ENCODE results near the genes CYSLTR1 and SH3BGRL.

- PRO-cap = no peak
Measured at GRCh38 chrX:73826447-73826960, 263.5 kb downstream of the CHIC1 start.

- PRO-cap = no peak
Measured at GRCh38 chrX:73941014-73941554, 362.9 kb upstream of the ZCCHC13 start.

- PRO-cap = no peak
Measured at GRCh38 chrX:73963590-73964330, 340.2 kb upstream of the ZCCHC13 start.

GRCh38 chrX:74090564-74091240, 213.3 kb upstream of the ZCCHC13 start:
- PRO-cap = no peak

GRCh38 chrX:74422565-74423045, 1.3 kb downstream of the SLC16A2 start:
- PRO-cap = bidirectional peak, plus-strand start at chrX:74422911, minus-strand start at chrX:74422741

GRCh38 chrX:74431805-74432151, 10.5 kb downstream of the SLC16A2 start:
- PRO-cap = no peak

GRCh38 chrX:74537078-74537564, 77.3 kb downstream of the RLIM start:
- PRO-cap = no peak

DNA sequence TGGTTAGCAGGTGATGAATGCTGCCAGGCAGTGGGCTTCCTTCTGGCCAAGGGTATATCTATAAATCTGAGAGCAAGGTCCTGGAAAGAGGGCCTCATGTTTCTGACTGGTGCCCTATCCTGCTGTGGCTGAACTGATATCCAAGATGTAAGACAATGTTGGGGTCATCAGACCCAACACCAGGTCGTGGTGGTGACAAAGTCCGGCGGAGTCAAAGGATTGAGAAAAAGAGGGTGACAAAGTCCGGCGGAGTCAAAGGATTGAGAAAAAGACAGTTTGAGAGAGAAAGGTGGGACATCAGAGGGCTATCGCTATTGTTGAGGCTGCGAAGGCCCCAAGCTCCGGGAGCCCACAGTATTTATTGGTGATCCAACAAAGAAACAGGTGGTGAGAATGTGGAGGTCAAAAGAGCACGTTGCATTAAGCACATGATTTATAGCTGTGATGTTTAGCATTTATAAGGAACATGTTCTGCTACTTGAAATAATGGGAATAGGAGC, 44.4 kb upstream of the RLIM start:
- PRO-cap = no peak

DNA sequence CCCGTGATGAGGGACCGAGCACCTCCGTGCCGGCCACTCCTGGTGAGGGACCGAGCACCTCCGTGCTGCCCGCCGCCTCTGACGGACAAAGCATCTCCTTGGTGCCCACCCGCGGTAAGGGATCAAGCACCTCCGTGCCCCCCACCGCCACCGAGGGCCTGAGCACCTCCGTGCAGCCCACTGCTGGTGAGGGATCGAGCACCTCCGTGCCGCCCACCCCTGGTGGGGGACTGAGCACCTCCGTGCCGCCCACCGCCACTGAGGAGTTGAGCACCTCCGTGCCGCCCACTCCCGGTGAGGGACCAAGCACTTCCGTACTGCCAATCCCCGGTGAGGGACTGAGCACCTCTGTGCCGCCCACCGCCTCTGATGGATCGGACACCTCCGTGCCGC, 1.2 kb downstream of the MAGEE1 start:
- PRO-cap = no peak

DNA sequence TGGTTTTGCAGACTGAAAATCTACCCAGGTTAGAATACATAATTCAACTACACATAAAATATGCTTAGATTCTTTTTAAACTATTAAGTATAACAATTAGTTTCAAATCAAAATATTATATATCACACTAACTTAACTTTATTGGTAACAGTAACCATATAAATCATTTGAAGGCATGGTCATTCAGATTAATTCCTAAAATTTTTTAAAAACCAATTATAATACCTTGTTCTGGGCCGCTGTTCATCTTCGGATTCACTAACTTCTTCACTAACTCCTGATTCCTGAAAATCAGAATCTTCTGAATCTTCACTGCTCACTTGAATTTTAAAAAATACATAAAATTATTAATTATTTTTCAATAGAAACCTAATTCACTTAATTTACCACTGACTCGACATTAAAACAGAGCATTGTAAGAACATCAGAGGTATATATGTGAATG, 129.7 kb downstream of the ATRX start:
- PRO-cap = no peak

- PRO-cap = no peak
Measured at GRCh38 chrX:78321762-78322228, 5.6 kb downstream of the CYSLTR1 start.

DNA sequence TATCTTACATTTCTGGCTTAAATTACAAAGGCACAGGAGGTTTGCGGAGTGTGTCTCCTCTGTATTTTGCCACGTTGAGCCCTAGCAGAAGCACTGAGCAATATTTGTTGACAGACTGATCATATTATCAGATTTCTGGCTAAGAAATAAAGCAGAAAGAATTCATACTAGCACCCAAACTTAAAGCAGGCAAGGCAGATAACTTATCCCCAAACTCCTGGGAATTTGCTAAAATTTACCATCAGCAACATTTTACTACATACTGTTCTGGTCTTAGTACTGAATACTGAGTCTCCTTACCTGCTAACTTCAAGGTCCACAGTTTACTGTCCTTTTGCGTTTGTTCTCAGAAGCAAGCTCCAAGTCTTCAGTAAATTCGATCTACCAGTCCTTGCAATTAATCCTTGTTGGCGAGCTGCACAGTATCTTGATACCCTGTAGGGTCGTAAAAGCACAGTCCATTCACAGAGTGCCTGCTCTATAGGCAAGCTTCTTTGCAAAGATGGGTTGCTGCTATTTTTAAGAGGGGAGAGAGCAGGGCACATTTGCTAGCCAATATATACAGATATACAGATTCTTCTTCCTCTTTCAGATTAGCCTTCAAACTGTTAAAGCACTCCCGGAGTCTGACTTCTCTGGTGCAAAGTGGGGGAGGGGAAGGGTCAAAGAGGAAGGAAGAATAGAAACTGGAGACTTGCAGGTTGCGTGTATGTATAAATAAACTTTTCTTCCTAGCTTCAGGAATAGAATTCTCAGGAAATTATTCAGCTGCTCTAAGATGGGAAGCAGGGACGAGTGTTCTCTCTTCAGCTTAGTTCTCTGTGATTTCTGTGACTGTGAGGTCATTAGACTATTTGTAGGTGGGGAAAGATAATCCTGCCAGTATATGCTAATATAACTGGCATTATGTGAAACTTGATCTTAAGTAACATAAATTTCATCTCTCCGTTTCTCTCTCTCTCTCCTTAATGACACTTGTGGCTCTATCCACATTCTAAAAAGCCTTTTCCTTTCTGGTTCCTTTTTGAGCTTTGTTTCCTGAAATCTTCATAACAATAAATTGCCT, at the start of gene CYSLTR1:
TSS of gene CYSLTR1 (minus strand) at position 607 of the 1,066 bp plus-strand sequence.
- PRO-cap = no peak

DNA sequence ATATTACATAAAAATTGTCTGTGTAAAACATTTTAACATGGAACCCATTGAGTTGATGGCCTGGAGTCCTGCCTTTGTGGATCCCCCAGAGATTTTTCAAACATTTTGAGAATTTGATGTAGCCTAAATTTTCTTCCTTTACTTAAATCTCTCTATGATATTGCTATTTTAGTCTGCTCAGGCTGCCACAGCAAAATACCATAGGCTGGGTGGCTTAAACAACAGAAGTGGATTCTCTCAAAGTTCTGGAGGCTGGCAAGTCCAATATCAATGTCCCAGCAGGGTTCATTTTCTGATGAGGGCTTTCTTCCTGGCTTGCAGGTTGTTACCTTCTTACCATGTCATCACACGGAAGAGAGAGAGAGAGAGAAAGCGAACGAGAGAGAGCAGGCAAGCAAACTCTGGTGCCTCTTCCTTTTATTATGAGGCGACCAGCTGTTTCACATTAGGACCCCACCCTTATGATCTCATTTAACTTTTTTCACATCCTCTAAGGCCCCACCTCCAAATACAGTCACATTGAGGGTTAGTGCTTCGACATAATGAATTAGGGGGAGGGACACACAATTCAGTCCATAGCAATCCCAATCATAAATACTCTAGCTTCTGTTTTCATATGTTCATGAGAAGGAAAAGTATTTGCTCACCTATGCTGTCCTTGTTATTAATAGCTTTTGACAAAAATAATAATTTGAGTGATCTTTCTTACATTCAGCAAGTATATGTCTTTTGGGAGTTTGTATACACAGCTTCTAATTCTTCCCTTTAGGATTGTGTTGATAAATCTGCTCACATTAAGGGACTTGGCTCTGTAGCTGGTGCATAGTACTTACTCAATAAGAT, 10.6 kb upstream of the GPR174 start:
- PRO-cap = no peak

- PRO-cap = no peak
Measured at GRCh38 chrX:79138698-79139386, 5.6 kb upstream of the GPR174 start.

DNA sequence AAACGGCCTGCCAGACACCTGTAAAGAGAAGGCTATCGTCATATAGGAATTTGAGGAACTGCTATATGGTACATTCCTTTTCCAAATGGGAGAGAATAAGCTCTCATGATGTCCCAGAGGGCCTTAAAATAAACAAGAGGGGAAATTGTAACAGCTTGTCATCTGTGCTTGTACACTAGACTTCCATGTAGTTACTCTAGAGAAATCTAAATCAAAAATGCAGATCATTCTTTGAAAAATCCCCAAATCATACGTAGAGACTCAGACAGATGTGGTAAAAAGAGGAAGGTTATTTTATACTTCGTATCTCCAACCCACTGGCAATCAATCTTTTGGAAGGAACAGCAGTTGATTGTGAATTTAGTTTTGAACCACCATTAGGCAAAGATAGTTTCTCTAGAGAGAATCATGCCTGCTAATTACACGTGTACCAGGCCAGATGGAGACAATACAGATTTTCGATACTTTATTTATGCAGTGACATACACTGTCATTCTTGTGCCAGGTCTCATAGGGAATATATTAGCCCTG, 26.2 kb downstream of the GPR174 start:
- PRO-cap = no peak

- PRO-cap = no peak
Measured at GRCh38 chrX:81116058-81116393, 85.7 kb downstream of the HMGN5 start.

DNA sequence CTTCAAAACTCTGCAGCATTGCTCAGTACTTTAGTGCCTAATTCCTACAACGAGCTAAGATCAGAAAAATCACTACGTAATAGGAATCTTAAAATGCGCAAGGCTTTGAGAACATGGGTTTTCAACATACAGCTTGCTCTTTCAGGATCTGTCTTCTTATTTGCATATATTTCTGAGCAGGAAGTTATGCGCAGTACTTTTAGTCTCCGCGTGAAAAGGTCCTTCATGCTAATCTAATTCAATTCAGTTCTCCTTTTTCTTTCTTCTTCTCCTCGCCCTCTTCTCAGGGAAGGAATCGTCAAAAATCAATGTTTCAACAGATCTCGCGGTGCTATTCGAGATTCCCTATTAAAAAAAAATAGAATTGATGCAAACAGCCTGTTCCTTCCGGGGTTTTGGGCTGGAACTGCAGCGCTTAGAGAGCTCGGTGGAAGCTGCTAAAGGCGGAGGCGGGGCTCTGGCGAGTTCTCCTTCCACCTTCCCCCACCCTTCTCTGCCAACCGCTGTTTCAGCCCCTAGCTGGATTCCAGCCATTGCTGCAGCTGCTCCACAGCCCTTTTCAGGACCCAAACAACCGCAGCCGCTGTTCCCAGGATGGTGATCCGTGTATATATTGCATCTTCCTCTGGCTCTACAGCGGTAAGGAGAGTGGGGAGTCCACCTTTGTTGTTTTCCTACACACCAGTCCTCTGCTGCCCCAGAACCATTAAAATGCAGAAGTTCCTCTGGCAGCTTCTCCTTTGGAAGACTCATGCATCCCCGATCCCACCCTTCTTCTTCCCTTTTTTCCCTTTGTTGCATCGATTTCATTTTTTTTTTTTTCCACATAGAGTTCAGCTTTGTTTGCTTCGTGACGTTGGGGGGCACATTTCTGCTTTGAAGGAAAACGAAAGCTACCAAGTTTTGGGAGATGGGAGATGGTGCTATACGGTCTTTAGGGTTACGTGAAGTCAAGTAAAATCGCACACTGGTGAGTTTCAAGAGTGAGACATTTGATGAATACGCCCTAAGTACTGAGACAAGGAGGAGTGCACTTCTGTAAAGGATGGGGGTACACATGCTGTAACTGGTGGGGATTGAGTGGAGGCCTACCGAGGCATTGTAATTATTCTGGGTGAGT, at the start of gene SH3BGRL:
TSS of gene SH3BGRL (plus strand) at position 496 of the 1,120 bp plus-strand sequence.
- PRO-cap = bidirectional peak, plus-strand start at position 499 of the sequence, minus-strand start at position 307 of the sequence

DNA sequence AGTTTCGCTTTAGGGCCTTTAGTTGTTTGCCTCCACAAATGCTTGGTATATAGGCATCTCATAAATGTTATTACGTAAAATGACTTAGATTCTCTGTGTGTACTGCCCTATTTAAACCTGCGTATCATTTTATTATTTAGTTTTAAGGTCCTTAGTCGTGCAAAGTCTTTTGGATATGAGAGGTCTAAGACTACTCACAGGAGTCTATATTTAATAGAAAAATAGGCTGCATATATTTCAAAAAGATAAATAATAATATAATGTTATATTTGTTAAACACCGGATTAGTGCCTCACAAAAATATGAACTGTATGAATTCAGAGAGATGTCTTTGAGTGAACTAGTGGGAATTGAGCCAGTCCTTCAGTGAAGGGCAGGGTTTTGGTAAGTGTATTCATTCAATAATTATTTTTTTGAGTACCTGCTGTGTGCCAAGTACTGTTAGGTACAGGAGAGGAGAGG, 27.6 kb downstream of the APOOL start:
- PRO-cap = no peak

- PRO-cap = no peak
Measured at GRCh38 chrX:85903604-85903981, 143.8 kb downstream of the CHM start.

GRCh38 chrX:86002585-86002874, 44.8 kb downstream of the CHM start:
- PRO-cap = no peak